Pericardium fibroblast (primary cell): ENCODE data around the gene TBX4.

DNA sequence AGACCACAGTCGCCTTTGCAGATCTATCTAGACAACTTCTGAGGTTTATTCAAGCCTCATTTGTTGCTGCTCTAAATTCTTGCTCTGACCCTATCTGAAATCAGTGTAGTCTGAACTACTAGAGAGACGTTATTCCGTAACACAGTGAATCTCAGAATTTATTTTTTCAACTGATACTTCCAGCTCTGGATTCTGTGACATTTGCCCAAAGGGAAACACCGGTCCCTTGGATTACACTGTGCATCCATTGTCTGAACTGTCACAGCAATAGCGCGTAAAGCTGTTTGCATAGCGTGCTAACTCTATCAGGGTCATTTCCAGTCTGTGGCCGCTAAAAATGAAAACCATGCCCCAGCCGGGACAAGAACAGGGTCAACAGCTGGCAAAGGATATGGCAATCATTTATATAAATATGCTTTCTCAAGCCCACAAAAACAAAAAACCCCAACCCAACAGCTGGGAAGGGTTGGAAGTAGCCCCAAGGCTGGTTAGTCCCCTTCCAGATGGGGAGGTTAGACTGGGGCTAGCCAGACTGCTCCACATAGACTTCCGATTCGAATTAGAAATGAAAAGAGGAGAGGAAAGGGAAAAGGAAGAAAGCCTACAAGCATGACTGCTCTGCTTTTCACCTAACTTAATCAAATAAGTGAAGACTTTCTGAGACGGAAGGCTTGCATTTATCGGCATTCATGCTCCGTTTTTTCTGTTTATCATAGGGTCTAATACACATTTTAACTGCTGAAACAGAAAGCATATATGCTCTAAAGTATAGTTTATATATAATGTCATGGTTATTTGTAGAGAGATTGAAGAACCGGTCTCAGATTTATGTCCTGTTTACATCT is 203.4 kb upstream of the TBX2 start:
- RAMPAGE, long total RNA, result no peak

- RAMPAGE, long total RNA, result no peak
Measured at GRCh38 chr17:61219289-61219900, 180.2 kb upstream of the TBX2 start.

DNA sequence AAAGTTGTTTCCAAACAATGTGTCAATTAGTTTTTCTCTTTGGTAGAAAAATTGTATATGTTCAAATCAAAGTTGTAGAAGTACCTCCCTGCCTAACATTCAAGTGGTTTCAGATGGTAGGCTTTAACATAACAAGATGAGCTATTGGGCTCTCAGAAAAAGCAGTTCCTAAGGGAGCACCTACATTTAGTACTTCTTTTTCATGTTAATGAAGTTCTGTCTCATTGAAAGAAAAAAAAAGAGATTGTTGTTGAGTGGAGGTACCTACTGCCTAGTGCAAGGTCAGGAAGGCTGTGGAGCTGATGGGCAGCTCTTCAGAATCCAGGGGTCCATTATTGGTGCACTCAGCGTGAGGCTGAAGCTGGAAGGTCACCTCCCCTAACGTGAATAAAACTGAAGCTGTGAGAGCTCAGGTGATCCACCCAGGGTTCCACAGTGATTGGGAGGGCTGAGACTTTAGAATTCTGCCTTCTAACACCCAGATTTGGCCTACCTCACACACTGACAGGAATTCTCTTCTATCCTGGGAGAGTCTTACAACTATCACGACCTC is 154.0 kb upstream of the TBX2 start:
- RAMPAGE, long total RNA, result no peak

- RAMPAGE, long total RNA, result no peak
Measured at GRCh38 chr17:61452185-61453007, at the start of gene TBX4. Gene TBX4 (plus strand): TSS chr17:61452422.

DNA sequence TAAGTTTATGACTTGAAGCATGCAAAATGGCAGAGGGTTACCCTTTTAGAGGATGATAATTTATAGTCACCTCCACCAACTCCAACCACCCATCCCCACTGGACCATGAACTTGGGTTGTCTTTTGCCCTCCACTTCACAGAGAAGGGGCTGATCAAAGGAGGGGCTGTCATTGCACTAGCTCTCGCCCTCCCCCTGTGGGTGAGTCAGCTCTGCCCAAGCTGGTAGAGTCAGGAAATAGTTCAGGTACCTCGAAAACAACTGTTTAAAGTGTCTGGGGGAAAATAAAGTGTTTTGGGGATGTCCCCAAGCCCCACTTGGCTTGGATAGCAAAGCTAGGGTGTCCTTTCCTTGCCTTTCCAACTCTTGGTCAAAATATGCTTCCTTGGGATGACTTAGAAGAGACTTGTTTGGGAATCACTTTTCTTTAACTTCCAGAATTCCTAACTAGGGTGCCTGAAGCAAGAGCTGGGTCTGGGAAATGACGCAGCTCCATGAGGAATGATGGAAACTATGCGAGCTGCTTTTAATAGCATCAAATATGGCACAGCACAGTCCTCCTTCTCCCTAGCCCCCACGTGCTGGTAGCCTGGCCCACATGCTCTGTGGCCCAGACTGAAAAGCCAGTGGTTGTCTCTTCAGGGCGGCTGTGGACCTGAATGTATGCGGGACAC is 40.7 kb downstream of the TBX4 start:
- RAMPAGE, long total RNA, result no peak

- RAMPAGE, long total RNA, result no peak
Measured at GRCh38 chr17:61980518-61981008, 52.8 kb upstream of the INTS2 start.

- RAMPAGE, long total RNA, result no peak
Measured at GRCh38 chr17:61981371-61981970, 53.7 kb upstream of the INTS2 start.

DNA sequence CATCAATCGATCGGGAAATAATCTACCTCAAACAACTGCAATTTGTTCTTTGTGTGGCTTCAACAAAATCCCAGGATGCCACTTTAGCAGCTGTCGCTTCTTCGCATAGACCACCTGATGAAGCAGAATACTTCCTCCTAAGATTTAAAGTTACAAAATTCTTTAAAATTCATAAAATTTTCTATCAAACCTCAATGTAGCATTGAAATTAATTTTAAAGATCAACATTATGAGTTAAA is 35.6 kb downstream of the MED13 start:
- RAMPAGE, long total RNA, result no peak

- RAMPAGE, long total RNA, result no peak
Measured at GRCh38 chr17:62029754-62030231, 35.3 kb downstream of the MED13 start.

- RAMPAGE, long total RNA, result no peak
Measured at GRCh38 chr17:62616275-62616678, 11.2 kb upstream of the MRC2 start.

- RAMPAGE, long total RNA, result no peak
Measured at GRCh38 chr17:62665757-62666881, 38.6 kb downstream of the MRC2 start.

- RAMPAGE, long total RNA, result no peak
Measured at GRCh38 chr17:62778907-62779378, 29.2 kb downstream of the MARCHF10 start.

DNA sequence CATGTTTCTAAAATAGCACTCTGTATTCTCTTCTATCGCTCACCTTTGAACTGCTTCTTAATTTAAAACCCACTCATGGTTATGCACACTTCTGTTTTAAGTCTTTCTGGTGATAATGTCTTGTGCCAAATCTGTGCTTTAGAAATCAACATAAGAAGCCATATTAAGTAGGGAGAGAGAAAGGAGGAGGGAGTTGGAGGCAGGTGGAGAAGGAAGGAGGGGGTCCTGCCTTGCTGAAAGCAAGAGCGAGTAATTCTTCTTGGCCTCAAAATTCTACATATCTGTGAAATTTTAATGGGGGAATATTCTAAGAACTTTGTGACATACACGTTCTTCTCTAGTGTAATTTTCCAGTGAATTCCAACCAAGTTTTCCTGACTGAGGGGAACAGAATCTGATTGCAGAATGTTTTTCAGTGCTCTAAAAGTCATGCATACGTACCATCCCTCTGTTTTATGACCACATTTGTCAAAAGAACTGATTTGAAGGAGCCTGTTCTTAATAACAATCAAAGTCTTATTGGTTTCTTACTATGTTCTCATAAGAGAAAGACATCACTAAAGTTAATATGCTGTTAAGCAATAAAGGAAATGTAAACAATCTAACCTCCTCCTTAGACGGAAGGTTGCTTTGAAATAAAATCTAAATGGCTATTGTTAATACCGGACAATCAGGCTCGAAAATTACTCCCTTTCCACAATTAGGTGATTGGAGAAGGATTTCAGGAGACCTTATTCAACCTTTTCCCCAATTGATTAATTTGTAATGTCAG is 1.5 kb downstream of the MARCHF10 start:
- RAMPAGE, long total RNA, result no peak

DNA sequence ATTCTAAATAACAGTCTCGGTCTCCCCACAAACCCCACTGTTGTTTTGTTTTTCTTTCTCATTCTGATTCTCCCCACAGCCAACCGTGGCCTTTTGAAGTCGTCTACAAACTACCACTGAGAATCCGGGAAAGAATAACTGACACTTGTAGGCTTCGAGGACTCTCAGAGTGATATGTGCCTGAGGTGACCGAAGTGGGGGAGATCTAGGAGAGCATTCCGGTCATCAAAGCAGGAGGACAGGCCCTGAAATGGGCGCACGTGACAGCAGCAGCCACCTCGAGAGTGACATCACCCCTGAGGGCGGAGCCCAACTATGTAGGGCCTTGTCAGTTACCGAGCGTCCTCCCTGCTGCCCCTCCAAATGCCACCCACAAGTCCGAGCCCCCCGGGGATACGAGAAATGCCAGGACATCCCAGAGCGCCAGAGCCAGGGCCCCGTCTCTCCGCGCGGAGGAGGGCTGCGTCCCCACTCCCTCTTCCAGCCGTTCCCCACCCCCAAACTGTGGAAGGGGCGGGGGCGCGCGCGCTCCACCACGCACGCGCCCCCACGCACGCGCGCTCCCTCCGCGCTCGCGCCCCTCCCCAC is 355 bp upstream of the TANC2 start:
- RAMPAGE, long total RNA, result no peak

DNA sequence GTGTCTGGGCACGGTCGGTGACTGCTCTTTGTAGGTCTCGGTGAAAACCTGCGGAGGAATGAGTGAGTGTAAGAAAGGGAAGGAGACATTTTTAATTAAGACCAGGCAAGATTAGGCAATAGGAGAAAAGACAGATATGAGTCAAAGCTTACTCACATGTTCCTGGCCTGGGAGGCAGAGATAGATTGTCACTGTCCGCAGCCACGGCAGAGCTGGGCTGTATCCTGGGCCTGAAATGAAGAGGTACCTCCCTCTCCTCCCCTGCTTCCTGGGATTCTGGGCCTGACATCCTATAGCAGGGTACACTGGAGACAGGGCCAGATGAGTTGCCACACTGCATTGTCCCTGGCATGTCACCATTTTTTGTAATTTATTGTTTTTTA is 14.7 kb upstream of the CYB561 start:
- RAMPAGE, long total RNA, result no peak

GRCh38 chr17:63477912-63478149 is 970 bp downstream of the ACE start:
- RAMPAGE, long total RNA, result no peak

- RAMPAGE, long total RNA, result no peak
Measured at GRCh38 chr17:63695240-63696224, 4.4 kb downstream of the LIMD2 start.

- RAMPAGE, long total RNA, result no peak
Measured at GRCh38 chr17:63696983-63697394, 2.9 kb downstream of the LIMD2 start.

DNA sequence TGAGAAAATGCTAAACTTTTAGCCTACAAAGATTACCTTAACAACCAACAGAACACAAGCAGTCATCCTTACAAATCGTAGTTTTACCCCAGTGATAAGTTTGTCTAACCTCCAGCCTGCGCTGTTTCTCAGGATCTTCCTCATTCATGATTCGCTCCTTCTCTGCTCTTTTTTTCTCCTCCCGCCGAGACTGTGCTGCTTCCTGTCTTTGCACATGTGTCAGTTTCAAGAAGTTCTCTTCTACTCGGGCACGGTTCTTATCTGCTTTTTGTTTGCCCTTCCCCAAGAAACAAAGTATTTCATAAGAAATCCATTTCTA is 10.2 kb upstream of the STRADA start:
- RAMPAGE, long total RNA, result no peak

- RAMPAGE, long total RNA, result no peak
Measured at GRCh38 chr17:63818633-63819073, 8.6 kb upstream of the PSMC5 start.